BE2C (cell line): ENCODE measurements around the gene ETS2.

DNA sequence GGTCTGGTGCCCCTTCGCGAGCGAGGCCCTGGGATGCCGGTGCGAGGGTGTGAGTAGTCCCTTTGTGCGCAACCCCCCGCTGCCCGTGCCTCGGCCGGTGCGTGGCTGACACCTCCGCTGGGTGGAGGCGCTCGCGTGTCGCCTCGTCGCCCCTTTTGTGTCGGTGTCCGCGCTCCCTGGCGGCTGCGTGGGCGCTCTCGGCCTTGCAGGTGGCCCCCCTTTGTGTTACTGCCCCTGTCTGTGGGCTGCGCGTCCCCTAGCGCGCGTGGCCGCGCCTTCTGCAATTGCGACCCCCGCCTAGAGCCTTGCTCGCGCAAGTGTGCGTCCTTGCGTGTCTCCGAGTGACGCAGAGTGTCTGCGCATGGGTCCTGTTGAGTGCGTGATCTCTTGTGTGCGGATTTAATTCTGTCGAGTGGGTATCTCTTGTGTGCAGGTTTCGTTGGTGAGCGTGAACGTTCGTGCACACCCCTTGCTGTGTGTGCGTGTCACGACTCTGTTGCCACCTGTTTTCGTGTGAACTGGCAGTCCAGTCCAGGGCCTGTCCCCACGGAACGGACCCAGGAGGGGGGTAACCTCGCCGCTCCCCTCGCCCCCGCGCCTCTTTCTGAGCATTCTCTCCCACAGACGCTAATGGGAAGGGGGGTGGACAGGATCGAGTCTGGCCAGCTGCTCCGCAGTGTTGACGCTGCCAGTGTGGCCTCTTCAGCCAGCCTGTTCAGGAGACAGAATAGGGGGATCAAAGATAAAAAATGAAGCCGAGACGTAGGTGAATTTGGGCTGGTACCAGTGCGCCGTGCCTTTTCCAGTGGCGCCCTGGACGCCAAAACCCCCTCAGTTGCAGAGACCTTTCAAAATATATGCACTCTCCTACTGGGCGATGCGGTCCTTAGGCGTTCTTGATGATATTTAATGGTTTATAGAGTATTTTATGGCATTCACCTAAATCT is 820 bp downstream of the TTC3 start:
- RRBS: 2% methylated on average over 7 of the region's 71 CpGs

GRCh38 chr21:37110153-37110828 is 37.2 kb downstream of the TTC3 start:
- RRBS: no CpG with 5 or more reads among the region's 13 CpGs

DNA sequence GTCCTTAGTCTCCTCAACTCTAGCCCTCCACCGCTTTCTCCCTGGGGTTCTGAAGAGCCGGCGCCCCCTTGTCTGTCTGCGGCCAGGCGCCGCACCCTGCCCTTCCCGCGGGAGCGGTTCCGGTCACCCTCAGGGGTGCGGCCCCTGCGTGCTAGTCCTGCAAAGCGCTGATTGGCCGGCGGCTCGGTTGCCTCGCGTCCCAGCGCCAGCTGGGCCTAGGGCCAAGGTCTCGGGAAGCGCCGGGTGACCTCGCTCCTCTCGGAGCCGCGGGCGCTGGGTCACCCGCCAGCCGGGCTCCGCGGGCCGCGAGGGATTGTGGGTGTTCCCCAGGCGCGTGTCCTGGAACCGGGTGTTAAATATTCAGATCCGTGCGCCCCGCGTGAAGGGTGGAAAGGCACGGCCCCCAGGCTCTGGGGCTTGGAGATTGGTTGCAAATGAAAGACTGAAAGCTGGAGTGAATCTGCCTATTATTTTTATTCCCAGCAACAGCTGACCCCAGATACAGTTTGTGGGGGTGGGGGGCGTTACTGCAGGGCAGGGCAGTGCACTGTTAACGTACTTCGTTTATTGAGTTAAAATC is 767 bp upstream of the VPS26C start:
- RRBS: 1% methylated on average over 35 of the region's 44 CpGs

DNA sequence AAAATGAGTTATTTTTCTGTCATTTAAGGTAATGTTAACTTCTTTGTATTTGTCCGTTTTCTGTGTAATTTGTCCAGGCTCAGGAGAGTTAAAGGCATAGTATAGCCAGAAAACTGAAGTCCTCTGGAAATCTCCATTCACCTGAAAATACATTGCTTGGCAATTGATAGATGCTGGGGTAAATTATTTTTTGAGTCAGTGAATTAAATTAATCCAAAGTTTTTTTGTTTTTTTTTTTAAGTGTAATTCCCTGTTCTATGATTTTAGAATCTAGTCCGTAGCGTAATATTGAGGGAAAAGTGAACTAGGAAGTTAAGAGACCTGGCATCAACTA is 29.7 kb downstream of the DYRK1A start:
- RRBS: no CpG with 5 or more reads among the region's 3 CpGs

- RRBS: no CpG with 5 or more reads among the region's 6 CpGs
Measured at GRCh38 chr21:37443983-37444633, 77.5 kb downstream of the DYRK1A start.

- RRBS: no CpG with 5 or more reads among the region's 3 CpGs
Measured at GRCh38 chr21:37477931-37478580, 111.5 kb downstream of the DYRK1A start.

- RRBS: no CpG with 5 or more reads among the region's 17 CpGs
Measured at GRCh38 chr21:37555632-37556403, 189.2 kb downstream of the DYRK1A start.

DNA sequence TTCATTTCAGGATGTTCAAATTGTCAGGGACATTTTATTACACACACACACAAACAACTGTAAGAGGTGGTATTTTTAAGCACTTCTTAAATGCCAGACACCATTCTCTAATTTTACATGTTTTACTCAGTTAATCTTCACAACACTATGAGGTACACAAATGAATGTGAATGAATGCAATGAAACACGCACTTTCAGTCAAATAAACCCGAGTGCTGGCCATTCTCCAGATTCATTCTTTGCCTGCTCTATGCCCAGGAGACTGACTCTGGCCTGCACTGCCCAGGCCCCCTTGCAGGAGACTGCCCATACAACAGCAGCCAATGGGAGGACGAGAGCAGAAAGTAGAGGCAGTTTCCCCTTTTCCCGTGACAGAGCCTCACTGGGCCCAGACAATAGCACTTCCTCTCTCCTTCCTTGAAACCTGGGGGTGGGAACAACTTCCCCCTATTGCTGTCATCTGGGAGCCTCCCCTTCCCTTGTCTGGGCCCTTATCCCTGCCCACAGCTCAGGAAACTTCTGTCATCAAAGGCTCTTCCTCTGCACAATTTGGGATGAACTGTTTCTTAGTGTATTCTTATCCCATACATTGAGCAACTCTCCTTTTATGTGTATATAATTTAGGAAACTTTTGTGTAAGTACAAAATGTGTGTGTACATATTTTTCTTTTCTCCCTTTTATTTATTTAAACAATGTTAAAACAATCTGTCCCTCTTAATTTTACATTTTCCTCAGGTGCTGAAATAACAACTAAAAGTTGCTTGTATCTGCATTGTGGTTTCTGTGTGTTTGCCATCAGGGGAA is 60.8 kb upstream of the KCNJ15 start:
- RRBS: no CpG with 5 or more reads among the region's 4 CpGs

DNA sequence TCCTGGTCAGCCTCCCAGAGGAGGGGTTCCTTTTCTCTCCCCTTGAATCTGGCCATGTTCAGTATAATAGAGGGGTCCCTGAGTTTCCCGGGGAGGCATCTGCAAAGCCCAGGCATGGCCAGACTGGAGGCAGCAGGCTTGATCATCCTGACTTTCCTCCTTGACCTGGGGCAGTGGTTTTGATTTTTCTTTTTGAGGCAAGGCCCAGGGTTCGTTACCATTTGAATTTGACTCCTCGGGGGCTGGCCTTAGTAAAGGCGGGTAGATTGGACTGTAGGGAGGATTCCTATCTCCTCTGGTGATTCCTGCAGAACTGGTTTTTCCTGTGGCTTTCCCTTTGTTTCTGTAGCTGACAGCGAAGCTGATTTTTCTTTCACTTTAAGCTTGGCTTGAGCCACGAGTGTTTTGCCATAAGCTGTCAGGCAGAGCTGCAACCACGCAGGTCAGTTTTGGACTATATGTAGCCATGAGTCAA is 28.8 kb upstream of the KCNJ15 start:
- RRBS: no CpG with 5 or more reads among the region's 7 CpGs

GRCh38 chr21:38234779-38235182 is 22.0 kb upstream of the KCNJ15 start:
- RRBS: no CpG with 5 or more reads among the region's 5 CpGs

DNA sequence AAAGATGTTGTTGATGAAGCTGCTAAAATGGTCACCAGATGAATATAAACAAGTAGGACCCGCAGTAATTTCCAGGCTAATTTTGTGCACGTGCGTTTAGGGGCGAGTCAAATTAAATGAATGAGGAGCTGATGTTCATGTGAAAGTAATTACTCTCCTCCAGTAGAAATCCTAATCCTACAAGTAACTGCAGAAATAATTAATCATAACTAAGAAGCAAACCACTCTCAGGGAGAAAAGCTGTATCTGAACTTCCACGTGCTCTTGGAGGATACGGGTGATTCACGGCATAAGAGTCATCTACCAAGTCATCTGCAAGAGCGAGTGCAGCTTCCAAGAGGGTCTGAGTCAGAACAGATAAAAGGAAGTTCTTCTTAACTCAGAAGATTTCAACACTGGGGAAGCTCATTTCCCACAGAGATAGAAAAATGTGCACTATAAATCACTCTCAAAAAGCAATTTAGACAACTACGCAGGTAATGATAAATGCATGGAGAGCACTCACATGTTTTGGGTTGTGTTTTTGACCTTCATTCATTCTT is 20.6 kb downstream of the KCNJ15 start:
- RRBS: no CpG with 5 or more reads among the region's 9 CpGs

DNA sequence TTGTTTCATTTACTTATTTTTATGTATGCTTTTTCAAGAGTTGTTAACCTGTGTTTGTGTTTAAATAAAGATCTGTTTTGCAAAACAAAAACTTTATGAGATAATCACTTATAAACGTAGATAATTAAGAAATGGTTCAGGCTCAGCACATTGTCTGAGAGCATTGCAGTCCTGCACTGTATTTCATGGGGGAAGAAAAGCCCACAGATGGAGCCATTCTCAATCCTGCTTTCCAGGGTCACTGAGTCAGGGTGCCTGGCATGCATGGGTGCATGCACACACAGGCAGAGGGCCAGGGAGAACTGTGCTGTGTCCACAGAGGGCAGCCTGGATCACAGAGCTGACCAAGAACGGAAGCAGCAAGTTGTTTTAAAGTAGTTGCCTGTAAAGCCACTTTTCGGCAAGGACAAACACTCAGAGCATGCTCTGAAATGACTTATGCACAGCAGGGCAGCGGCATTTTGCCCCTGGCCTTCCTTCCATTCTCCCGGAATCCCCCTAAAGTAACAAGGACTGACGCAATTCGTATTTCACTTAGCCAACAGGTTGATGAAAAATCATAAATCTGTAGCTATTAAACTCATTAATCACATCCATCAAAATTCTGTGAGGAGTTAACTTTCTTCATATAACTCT is 3.6 kb downstream of the ERG start:
- RRBS: no CpG with 5 or more reads among the region's 7 CpGs

DNA sequence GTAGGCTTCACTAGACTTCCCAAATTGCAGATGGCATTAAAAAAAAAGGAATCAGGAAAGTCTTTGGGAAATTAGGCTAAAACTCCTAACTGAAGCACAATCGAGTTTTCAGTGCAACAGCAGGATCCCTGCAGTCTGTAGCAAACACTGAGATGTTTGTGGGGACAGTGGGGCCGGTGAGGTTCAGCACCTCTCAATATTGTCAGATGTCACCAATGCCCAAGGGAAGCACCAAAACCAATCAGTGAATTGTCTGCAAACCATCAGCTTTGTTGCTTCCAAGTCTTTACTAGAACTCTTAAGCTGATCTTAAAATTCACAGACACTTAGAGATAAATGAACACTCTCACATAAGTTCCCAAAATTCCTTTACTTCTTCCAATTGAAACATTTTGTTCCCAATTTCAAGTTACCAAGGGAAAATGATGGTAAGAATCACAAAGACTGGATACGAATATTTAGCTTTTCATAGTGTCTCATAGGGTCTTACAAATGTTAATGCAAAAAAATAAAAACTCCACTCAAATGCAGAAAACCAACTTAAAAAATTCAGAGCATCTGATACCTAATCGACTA is 2.5 kb downstream of the ERG start:
- RRBS: no CpG with 5 or more reads among the region's 4 CpGs

- RRBS: no CpG with 5 or more reads among the region's 4 CpGs
Measured at GRCh38 chr21:38786199-38786777, 19.4 kb upstream of the ETS2 start.

GRCh38 chr21:38802592-38803633 is 2.8 kb upstream of the ETS2 start:
- RRBS: no CpG with 5 or more reads among the region's 12 CpGs

DNA sequence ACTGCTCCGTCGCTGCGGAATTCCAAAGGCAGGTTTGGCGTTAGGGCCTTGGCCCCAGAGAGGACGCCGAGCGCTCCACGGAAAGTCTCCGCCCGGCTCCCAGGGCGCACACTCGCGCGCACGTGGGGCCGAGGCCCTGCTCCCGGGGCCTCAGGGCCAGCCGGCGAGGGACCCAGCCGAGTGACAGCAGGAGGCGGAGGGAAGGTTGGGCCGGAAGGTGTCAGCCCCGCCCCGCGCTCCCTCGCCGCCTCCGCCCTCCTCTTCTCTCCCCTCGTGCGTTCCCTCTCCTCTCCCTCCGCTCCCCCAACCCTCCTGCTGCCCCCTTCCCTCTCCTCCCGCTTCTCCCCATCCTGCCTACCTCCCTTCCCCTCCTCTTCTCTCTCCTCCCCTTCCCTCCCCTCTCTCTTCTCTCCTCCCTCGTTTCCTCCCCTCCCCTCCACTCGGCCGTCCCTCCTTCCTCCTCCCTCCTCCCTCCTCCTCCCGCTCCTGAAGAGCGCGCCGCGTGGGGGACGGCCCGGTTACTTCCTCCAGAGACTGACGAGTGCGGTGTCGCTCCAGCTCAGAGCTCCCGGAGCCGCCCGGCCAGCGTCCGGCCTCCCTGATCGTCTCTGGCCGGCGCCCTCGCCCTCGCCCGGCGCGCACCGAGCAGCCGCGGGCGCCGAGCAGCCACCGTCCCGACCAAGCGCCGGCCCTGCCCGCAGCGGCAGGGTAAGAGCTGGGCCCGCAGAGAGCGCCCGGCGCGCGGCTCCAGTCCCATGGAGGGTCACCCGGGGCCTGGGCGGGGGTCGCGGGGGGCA is at the start of gene ETS2:
TSS of gene ETS2 (plus strand) at position 517 of the 797 bp plus-strand sequence.
- RRBS: 2% methylated on average over 39 of the region's 79 CpGs

DNA sequence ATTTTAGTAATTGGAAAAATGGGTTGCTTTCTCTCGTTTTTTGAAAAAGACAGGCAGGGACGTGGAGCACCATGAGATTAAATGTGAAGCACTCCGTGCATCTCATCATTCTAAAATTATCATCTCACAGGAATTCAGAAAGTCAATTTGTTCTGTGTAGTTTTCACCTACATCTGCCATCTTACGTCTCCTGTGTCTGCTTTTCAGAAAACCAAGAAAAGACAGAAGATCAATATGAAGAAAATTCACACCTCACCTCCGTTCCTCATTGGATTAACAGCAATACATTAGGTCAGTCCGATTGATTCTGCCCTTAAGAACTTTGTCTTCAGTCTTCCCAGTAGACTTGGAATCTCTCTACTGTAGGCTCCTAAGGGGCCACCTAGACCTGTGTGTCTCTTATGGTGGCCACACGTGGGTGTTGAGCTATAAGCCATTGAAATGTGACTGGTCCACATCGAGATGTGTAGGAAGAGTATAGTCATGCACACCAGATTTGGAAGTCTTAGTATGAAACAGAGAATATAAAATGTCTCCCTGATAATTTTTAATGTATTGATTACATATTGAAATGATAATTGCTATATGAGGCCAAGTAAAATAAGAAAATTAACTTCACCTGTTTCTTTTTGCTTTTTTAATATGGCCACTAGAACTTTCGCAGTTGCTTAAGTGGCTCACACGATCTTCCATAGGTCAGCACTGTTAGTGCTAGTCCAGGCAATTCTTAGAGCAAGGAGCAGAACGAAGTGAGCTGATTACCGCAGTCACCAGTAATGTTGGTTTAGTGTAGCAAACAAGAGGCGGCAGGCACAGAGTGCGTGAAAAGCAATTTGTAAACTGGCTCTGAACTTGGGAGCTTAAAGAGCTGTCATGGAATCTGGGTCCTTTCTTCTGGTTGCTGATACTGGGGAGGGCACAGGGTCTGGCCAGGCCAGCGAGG is 11.3 kb downstream of the ETS2 start:
- RRBS: no CpG with 5 or more reads among the region's 15 CpGs

- RRBS: no CpG with 5 or more reads among the region's 20 CpGs
Measured at GRCh38 chr21:38903382-38904533, 98.0 kb downstream of the ETS2 start.

DNA sequence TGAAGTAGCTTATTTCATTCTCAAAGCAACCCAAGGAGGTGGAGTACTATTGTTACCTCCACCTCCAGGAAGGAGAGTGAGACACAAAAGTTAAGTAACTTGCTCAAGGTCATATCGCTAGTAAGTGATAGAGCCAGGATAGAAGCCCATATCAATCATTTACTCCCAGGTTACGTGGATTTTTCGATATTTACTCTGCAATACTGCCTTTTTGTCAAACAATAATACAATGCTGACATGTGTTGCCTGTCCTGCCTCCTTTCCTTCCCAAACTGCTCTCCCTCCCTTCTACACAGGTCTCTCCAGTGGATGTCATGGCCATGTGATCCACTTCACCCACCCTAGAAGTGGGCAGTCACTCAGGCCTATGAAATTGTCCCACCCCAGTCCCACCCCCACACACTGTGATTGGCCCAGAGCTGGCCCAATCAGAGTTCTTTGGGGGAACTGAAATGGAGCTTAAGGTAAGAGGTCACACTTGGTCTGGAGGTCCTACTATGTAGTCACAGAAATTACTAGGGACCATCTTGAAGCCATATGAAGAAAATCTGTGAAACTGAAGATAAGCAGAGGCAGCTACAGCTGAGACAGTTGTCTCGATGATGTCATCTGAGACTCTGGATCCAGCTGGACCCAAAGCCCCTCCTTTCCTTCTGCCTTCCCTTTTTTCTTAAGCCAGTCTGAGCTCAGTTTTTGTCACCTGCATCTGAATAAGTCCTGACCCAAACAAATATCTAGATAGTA is 143.1 kb downstream of the ETS2 start:
- RRBS: no CpG with 5 or more reads among the region's 4 CpGs

GRCh38 chr21:38954350-38954724 is 148.6 kb downstream of the ETS2 start:
- RRBS: no CpG with 5 or more reads among the region's 4 CpGs